ENCODE data around the genes HNRNPA1 and OR6C2.

DNA sequence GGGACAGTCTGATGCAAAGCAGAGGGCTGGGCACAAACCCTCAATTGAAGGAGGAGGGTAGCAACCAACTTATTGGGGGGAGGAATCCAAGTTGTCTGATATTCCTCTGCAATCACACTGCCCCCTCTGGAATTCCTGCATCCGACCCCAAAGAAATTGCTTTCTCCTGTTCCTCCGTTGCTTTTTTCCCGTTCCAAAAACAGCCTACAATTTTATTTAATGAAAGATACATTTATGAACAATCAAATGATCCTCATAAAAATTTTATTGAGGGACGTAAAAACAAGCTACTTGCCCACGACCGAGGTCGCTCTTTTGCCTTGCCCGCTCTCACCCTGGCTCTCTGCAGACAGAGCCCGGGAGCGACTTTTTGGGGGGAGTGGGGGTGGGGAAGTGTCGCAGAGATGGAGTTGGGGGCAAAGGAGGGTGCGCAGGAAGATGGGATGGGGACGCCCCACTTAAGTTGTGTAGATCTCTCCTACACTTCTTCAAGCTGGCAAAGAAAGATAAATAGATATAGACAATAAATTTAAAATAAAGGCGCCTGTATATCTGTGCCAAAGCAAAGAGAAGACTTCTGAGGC is 1.1 kb upstream of the HOXC9 start:
- RRBS, result no CpG with 5 or more reads among the region's 14 CpGs

- RRBS, result no CpG with 5 or more reads among the region's 20 CpGs
These were observed 2.5 kb downstream of the HOXC8 start for GRCh38 chr12:54010887-54012004.

GRCh38 chr12:54013224-54013956 is 4.6 kb downstream of the HOXC8 start:
- RRBS, result no CpG with 5 or more reads among the region's 8 CpGs

DNA sequence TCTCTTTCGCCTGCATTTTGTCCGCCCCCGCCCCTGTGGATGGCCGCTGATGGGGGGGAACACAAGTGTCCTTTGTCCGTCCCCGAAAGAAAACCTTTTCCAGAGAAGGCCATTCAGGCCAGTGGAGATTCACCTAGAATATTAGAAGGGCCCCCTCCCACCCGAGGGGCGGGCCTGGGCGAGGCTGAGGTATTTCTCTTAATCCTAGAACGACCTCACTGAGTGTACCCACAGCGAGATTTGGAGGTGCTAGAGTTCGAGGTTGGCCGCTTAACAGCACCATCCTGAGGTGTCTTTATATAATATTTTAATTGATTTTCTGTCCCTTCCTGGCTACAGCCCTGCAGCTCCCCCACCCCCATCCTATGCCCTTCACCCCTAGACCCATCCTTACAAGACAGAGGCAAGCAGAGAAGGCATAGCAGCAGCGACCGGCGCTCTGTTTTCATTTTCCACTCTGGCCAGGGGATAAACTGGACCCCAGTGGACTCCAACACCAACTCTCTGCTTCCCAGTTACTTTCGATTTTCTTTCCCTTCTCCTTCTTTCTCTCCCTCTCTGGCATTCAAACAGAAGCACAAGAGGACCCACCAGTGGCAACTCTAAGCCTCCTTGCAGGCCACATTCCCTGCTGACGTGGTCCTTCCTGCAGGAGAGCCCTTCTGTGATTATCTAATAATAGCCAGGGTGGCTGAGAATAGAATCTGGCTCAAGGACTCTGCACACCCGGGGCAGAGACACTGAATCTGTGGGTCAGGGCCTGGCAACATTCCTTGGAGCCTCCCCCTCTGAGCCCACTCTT is 8.5 kb upstream of the HOXC6 start:
- RRBS, result no CpG with 5 or more reads among the region's 19 CpGs

DNA sequence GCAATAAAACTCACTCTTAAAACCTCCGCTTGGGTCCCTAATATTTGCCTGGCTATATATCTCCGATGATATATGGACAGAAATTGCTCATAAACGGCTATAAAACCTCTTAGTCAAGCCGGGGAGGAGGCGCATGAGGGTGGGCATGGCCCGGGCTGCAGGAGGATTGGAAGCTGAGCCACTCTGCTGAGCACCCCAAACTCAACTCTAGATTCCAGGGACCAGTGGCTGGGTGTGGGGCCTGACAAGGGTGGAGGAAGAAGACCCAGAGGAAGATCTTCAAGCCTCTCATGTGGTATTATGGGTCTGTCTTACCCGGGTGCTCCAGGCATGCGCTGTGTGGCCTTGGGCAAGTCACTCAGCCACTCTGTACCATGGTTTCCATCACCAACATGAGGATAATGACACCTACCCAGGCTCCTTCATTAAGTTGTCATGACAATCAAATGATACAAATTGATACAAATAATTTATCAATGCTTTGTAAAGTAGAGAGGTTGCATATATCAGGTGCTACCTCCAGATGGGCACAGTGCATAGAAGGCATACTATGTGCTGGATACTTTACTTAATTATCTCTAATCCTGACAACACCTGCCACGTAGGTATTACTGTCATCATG is 41.2 kb downstream of the SMUG1 start:
- RRBS, result no CpG with 5 or more reads among the region's 9 CpGs

DNA sequence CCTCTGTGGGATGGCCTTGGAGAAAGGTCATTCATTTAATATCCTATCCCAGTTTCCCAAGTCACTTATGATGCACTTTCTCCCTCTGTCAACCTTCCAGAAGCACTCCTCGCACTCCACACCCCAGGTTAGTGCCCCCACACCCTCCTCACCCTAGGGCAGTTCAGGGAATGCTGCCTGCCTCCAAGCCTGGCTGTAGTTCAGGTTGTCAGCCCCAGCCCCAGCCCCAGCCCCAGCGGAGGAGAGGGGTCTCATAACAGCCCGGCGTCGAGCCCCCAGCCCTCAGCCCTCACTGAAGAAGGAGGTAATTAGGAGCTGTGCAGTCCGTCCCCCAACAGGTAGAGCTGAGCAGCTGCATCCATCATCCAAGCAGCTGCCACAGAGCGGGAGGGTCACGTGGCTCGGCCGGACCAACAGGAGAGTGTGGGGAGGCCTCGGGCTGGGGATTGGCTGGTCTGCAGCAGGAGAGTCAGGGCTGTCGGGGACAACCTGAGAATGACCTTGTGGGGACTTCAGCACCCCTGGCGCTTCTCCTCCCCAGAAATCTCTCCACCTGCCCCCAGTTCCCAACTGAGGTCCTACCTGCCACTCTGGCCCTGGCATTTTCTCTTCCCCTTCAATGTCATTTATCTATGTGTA is 29.7 kb downstream of the SMUG1 start:
- RRBS, result no CpG with 5 or more reads among the region's 13 CpGs

DNA sequence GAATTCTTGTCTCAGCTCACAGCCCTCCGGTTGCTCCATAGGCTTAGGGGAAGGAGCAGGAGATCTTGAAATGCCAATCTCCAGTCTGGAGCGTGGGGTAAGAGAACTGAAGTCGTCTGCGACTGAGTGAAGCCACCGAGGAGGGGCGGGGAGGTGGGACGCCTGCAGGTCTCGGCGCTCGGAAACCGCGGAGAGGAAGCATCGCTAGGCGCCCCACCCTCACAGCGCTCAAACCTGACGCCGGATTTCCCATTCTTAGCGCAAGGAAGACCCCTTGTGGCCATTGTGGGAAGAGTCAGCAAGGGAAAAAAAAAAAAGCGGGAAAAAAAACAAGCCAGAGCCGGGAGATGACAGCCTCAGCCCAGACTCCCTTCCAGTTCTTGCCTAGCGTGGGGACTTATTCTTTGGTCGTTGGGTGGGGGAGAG is 28.2 kb upstream of the SMUG1 start:
- RRBS, result 13% methylated on average over 2 of the region's 22 CpGs

DNA sequence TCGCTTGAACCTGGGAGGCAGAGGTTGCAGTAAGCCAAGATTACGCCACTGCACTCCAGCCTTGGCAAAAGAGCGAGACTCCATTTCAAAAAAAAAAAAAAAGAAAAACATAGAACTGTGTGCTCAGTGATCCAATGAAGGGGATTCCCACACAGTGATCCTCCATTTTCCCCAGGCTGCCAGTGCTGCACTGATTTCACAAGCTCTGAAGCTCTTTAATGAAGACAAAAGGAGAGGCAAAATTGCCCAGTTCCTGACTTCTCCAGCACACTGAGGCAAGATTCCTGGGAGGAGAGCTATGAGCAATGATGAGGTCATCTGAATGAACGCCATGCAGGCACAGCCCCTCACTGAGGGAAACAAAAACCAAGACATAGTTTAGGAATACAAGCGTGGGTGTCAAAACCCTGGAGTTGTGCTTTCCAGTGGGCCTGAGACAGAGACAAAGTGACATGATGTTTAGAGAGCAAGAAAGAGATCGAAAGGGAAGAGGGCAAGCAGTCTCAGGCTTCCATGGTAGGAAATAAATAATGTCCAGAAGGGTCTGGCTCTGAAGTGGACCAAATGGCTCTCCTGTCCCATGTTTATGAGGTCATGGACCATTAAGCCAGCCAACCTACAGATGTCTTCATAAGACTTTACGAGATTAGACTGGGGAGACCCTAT is 40.9 kb upstream of the SMUG1 start:
- RRBS, result no CpG with 5 or more reads among the region's 7 CpGs

DNA sequence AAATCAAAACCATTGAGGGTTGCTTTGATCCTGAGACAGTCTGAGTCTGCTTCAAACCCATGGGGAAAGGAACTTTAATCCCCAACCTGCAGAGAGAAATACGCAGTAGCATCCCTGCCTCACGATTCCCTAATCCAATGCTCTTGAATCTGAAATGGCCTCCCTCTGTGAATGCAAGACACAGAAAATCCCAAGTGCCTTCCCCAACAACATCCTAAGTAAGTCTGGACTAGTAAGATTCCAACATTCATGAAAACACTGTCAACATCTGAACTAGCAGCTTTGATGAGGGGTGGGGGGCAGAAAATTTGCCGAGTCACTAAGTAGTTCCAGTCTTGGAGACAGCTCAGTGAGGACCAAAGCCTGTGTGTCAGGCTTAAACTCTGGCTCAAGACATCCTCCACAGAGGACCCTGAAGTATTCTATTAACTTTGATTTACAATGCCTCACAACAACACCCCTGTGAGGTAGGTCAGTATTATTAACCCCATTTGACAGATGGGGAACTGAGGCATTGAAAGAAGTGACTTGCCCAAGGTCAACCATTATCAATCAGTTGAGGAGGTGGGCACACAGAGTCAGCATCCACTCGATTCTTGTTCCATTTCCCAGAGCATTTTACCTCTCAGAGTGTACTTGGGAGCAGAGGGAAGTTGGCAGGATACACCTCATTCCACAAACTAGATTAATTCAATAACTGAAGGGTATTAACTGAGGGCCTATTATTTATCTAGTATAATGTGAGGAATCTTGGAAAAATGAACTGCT is 43.4 kb upstream of the SMUG1 start:
- RRBS, result no CpG with 5 or more reads among the region's 4 CpGs

- RRBS, result no CpG with 5 or more reads among the region's 8 CpGs
These were observed 1.8 kb downstream of the CBX5 start for GRCh38 chr12:54277812-54278901.

GRCh38 chr12:54280650-54281625 is at the start of gene HNRNPA1:
Gene HNRNPA1, plus strand, starts transcription at chr12:54280726.
- RRBS, result no CpG with 5 or more reads among the region's 49 CpGs

GRCh38 chr12:54303755-54304938 is 3.3 kb upstream of the NFE2 start:
- RRBS, result no CpG with 5 or more reads among the region's 17 CpGs

DNA sequence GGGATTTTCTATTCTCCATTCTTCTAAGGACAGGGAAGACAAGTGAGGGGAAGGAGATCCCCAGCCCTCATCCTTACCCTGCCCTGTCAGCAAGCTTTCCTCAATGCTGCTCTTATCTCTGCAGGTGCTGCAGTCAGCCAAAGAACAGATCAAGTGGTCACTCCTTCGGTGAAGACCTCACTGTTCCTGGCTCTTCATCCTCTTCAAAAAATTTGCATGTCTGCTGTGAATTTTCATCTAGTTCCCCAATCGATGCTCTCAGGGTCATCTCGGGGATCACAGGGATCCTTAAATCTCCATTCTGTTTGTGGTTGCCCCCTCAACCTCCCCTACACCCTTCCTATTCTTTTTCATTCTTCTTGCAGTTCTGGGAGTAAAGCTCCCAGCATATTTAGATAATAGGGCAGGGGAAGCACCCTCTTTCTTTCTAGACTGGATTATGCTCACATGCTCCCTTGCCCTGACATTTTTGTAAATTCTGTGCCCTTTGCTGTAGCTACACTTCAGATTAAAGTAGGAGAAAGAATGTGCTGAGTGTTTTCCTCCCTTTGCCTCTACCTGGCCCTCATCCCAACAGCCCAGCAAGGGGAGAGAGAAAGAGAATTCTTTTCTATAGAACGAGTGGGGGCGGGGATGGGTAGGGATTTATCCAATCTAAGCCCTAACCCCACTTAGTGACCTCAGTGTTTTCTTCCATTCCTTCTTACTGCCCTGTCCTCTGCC is 13.8 kb downstream of the GPR84 start:
- RRBS, result no CpG with 5 or more reads among the region's 5 CpGs

DNA sequence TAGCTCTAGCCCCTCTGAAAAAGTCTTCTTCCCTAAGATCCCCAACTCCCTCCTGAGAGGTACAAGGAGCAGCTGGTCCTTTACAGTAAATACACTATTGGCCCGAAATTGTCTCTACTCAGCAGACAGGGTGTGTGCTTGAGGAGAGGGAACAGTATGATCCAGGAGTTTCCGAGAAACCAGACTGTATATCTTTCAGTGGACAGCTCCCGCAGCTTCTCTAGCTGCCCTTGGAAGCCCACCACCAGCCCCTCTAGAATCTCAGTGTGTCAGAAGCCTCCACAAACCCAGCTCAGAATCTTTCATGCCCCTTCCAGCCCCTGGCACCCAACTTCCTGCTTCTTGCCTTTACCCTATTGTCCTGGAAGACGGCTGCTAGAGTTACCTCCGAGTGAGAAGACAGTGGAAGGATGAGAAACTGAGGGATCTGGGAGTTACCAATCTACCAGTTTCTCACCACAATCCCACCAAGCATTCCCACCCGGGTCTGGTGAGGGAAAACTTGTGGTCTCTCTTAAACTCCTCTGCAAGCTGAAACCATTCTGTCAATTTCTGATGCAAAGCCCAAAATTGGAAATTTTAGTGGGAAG is 7.9 kb downstream of the GPR84 start:
- RRBS, result no CpG with 5 or more reads among the region's 6 CpGs

GRCh38 chr12:54419396-54420018 is 441 bp upstream of the ITGA5 start:
- RRBS, result no CpG with 5 or more reads among the region's 20 CpGs

DNA sequence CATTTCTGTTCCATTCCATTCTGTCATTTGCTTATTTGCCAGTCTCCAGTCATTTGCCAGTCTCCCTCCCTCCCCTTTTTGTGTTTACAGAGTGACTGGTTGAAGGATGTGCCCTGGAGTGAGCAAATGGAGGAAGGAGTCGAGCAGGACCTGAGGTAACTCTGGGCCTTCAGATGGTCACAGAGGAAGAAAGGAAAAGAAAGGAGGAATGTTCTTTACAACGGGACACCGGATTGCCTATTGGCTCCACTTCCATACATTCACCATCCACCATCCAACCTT is 17.9 kb upstream of the DCD start:
- RRBS, result no CpG with 5 or more reads among the region's 3 CpGs

DNA sequence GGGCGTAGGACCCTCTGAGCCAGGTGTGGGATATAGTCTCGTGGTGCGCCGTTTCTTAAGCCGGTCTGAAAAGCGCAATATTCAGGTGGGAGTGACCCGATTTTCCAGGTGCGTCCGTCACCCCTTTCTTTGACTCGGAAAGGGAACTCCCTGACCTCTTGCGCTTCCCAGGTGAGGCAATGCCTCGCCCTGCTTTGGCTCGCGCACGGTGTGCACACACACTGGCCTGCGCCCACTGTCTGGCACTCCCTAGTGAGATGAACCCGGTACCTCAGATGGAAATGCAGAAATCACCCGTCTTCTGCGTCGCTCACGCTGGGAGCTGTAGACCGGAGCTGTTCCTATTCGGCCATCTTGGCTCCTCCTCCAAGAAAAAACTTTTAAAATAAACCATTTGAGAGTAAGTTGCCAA is 24.3 kb upstream of the OR9K2 start:
- RRBS, result no CpG with 5 or more reads among the region's 23 CpGs

DNA sequence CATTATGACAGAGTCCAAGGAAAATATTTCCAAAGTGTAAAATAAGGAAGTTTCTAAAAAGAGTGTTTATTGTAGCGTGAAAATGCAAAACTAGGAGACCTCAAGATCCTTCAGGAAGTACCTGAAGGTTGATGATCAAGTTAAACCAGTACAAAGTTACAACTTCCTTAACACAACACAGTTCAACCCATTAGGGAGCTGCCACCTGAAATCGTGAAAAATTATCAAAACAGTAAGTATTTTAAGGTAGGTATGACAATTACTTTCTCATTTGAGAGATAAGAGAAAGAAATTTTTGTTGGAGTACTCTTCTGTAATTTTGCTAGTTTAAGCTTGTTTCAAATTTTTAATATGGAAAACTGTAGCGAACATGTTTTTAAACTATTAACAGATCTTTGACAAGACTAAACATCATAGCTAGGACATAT is at the start of gene OR6C2:
Gene OR6C2, plus strand, starts transcription at position 163 of the 428 bp plus-strand sequence.
- RRBS, result no CpG with 5 or more reads among the region's 3 CpGs

DNA sequence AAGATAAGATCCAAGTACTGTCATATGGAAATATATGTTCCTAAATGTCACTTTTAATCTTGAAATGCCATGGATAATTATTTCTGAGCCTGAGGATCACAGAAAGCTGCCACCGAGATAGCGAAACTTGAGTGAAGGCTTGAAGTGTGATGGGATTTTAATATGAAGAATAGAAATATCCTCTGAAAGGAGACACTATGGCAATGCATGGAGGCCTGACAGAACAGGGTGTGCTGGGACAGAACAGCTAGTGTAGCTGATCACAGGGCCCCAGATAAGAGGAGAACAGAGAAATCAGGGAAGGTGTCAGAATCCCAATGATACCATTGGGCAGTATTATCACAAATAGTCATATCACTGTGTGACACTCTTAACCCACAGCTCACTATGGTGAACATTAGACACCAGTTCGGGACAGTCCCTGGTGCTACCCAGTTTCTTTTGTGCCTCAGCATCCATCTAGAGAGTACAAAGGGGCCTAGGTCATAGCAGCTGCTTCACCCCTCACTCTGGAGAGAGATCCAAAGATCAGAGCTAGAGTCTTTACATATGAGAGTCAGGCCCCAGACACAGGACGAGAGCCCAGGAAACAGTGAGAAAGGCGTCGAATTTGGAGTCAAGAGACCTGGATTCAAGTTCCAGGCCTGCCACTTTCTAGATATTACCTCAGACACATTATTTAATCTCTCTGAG is 498 bp upstream of the OR10P1 start:
- RRBS, result no CpG with 5 or more reads among the region's 6 CpGs

DNA sequence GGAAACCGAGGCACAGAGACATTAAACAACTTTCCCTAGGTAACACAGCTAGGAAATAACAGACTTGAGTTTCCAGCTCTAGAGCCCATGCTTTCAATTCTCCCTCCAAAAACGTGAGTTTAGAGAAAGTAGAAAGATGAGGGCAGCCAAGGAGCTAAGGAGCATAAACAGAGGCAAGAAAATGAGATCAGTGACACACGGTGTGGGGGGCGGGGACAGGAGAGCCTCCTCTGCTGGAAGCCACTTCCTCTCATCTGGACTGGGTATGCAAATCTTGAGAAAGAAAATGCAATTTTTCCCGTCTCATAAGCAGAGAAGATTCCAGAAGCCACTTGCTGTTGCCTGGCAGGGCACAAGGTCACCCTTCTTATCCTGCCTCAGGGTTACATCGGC is 5.9 kb downstream of the OR10P1 start:
- RRBS, result no CpG with 5 or more reads among the region's 6 CpGs

Measured in GM06990 (cell line).